Ureter (tissue), 1 donor: ENCODE results near the gene ELL.

- PRO-cap = no peak
Observed at GRCh38 chr19:18322131-18322774, 623 bp downstream of the LSM4 start.

DNA sequence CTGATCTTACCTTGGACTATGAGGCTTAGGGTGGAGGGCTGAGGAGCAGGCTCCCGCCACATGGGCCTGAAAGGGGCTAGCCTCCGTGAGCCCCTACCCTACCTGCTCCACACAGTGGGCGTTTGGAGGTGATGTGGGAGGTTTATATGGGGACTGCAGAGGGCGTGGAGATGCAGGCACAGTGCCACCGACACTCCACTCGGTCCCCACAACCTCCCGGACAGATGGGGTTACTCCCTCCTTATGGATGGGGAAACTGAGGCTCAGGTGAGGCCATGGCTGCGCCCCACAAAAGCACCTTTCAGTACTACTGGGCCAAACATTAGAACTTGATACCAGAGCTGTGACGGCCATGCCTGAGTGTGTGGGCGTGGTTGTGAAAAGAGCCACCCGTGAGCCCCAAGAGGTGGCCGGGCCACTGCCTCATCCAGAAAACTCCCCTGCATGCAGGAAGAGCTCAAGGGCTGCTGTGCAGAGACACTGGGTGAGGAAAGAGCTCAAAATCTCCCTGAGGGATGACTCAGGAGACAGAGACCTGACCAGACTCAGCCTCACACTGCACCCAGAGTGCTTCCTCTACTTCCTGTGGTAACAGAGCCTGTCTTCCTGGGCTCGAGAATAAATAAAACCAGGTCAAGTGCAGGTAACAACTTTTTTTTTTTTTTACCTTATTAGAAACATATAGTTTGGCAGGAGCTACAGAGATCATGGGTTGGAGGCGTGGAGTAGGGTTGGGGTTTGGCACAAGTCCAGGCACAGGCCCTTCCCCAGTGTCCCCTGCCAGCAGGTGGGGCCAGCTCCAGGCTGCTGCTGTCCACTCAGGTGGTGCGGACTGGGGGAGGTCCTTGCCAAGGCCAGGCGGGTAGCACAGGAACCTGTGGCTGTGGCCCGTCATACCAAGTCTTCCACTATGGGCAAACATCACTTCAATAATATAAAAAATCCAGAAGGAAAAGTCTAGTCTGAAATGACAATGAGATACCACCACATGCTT, 25.7 kb downstream of the ELL start:
- PRO-cap = no peak

- PRO-cap = no peak
Observed at GRCh38 chr19:18503960-18505394, 17.4 kb downstream of the ELL start.

- PRO-cap = unidirectional peak, minus-strand start at chr19:18522066
Observed at GRCh38 chr19:18521713-18522915, at the start of gene ELL. Gene ELL, minus strand, starts transcription at chr19:18522070.

DNA sequence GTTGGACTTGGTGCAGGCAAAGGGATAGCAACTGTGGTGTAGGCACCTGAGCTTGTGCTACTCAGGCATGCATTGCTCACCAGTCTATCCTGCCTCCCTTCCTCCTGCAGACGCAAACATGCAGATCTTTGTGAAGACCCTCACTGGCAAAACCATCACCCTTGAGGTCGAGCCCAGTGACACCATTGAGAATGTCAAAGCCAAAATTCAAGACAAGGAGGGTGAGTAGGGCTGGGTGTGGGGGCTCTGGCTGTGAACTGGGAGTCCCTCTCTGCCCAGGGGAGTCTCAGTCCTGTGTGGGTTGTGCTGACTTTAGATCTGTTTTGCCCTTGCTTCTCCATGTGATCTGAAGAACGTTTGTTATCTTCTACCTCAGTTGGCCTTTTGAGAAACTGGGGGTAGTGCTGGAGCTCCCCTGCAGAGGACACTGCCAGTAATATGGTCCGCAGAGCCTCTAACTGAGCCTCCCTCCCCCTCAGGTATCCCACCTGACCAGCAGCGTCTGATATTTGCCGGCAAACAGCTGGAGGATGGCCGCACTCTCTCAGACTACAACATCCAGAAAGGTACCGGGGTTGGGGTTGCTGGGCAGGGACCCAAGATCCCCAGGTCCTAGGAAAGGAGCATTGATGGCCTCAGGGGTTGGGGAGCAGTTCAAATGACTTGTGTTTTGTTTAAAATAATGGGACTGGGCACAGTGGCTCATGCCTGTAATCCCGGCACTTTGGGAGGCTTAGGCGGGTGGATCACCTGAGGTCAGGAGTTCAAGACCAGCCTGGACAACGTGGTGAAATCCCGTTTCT, 1.7 kb downstream of the UBA52 start:
- PRO-cap = no peak

DNA sequence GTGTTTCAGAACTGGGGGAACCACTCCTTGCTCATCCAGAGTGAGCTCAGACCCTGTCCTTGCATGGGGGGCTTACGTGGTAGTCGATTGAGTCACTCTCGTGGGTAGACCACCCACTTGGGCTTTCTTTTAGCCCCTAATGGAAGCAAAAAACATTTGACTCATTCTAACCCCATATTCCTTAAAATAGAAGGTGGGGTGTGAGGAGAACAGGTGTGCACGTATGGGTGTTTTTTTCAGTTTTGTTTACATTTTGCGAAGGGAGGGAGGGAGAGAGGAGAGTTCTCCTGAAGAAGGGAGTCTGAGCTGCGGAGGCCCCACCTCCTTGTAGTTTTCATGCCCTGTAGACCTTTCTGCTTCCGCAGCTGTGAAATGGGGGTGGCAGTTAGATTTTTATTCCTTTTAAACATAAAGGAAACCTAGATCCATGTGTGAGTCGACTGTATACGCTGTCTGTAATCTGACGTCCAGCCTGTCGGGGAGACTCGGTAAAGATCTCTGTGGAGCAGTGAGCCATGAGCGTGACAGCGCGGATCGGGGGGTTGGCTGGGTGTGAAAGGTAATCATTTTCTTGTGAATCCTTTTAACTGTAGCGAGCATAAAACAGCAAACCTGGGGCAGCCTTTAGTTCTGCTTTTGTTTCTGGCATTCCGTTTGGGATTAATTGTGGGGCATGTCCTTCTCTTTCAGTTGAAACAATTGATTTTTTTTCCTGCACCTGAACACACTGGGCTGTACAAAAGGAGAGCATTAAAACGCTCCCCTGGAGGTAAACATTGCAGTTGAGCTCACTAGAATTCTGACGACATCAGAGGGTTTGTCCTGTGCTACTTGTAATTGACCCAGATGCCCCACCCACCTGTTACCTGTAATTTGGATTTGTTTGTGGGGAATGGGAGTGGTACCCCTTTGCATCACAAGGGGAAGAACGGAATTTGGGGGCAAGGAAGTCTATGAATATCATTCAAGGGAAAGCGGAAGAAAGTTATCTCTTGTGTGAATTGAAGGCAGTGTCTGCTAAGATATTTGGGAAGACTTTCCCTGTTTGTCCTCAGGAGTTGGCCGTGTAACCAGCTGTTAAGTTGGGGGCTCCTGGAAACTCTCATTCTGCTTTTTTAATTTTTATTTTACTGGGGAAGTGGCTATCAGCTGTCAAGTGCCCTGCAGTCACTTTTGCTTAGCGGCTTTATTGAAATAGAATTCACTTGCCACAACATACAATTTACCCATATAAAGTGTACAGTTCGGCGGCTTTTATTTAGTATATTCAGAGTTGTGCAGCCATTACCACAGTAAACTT, 2.4 kb downstream of the UPF1 start:
- PRO-cap = no peak

DNA sequence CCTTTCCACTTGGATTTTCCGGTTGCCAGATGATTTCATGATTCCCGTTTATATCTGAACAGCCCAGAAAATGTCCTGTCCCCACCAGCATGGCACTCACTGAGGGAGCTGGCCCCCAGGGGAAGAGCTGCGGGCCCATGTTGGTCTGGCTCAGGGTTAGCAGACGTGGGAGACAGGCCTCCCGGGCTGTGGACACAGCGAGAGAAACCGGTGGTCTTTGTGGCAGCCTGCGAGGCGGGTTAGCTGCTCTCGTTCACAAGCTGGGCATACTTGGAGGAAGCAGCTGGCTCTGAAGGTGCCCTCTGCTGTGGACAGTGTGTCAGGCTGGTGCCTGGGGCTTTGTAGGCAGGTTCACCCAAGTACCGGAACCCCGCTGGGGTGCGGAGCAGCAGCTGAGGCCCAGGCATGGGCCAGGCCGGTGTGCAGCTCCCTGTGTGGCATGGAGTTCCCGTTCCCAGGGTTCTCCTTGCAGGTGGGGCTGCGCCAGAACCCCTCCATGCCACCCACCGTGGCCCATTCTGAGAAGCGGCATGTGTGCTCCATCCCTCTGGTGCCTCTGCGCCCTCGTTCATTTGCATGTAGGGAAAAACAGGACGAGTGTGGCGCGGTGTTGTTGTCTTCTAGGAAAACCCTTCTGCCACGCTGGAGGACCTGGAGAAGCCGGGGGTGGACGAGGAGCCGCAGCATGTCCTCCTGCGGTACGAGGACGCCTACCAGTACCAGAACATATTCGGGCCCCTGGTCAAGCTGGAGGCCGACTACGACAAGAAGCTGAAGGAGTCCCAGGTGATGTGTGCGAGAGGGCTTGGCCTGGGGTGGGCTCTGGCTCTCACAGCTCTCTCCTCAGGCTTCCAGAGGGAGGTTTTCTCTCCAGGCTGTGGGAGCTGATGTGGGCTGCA, 20.0 kb downstream of the UPF1 start:
- PRO-cap = no peak

- PRO-cap = no peak
Observed at GRCh38 chr19:18904667-18905303, 8.8 kb upstream of the CERS1 start.

GRCh38 chr19:18939860-18940689, 942 bp downstream of the HOMER3 start:
- PRO-cap = bidirectional peak, plus-strand start at chr19:18940330, minus-strand start at chr19:18940304

- PRO-cap = no peak
Observed at GRCh38 chr19:19039862-19040420, 6.5 kb downstream of the ARMC6 start.

DNA sequence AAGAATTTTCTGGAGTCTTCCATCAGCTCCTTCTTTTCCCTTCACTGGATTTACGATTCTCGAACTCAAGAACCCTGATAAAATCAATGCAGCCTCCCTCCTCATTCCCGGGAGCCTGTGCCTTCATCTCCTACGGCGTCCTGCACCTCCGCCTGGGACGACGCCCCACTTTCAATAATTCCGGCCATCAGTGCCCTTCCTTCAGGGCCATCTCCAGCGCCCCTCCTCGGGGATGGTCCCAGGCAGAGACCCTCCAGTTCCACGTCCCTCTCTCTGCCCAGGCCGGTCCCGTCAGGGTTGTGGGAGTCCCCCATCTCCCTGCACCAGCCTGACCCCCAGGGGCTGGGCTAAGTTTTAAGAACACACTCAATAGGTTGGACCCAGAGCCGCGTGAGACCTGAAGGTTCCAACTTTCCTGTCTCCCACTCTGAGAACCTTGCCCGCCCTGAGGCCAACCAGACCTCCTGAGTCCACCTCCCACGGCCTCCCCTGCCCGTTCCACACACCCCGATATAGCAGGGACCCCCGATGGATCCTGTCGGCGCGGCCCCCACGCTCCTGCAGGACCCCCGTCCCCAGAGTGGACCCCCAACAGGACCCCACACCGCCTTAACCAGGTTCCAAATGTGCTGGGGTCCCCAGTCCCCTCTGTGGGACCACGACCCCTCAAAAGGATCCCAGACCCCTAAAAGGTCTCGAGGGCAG, 649 bp downstream of the TMEM161A start:
- PRO-cap = no peak

DNA sequence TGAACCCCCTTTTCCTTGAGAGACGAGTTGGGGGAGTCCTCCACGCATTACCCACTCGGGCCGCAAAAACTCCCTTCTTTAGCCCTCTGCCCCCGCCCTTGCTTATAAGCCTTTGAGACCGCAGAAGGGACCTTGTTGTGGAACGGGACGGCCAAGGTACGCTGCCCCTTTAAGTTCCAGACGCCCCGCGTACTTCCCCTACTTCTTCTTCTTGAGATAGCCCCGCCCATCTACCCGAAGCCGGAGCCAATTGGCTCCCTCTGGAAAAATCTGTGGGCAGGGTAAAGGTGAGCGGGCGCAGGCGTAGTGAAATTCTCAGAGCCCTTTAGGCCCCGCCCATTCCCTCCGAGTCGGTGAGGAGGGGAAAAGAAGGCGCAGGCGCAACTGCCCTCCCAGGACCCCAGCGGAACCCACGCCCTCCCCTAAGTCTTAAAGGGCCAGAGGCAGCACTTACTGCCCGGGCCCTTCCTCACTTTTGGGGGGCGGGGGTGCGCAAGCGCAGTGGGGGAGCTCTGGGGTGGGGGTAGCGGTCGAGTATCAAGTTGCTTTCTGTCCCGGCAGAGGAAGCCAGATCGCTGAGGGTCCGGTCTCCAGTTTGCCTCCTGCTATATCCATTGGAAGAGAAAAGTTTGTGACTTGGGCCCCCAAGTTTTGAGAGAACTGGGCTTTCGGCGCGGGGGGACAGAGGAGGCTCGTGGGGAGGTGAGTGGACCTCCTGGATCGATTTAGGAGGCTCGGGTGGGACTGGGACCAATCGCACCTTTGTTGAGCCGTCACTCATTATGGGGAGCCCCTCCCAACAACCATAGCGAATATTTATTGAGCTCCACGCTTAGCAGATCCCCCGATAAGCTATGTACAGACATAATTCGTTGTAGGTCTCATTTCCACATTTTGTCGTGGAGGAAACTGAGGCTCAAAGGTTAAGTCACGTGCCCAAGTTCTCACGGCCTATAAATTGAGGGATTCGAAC, 627 bp downstream of the RFXANK start:
- PRO-cap = bidirectional peak, plus-strand start at position 554 of the sequence, minus-strand start at position 195 of the sequence

DNA sequence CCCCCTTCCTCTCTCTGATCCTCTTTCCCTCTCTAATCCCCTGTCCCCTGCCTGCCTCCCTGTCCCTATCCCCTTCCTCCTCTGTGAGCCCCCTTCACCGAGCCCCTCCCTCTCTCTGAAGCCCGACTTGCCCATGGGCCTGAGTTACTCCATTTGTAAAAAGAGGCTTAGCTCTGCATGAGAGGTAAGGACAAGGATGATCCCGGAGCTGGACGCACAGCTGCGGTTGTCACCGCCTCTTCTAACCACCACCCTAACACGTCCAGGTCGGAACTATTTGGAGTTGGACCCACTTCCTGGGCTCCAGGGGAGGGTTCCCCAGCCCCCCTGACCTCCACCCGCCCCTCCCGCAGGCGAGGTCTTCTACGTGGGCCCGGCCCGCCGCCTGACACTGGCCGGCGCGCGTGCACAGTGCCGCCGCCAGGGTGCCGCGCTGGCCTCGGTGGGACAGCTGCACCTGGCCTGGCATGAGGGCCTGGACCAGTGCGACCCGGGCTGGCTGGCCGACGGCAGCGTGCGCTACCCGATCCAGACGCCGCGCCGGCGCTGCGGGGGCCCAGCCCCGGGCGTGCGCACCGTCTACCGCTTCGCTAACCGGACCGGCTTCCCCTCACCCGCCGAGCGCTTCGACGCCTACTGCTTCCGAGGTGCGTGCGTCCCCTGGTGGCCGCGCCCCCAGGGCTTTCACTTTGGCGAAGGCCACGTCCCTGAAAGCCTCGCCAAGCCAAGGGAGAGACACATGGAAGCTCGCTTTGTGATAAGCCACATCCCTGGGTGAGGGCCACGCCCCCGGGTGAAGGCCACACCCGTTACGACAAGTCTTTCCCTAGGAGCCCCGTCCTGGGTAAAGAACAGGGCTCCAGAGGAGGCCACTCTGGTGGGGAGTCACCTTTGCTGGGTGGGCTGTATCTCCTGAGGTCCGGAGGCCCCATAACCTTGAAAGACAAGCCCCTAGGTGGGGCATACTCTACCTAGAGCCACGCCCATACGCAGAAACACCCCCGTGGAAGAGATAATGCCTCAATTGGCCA, 13.2 kb downstream of the NCAN start:
- PRO-cap = no peak

DNA sequence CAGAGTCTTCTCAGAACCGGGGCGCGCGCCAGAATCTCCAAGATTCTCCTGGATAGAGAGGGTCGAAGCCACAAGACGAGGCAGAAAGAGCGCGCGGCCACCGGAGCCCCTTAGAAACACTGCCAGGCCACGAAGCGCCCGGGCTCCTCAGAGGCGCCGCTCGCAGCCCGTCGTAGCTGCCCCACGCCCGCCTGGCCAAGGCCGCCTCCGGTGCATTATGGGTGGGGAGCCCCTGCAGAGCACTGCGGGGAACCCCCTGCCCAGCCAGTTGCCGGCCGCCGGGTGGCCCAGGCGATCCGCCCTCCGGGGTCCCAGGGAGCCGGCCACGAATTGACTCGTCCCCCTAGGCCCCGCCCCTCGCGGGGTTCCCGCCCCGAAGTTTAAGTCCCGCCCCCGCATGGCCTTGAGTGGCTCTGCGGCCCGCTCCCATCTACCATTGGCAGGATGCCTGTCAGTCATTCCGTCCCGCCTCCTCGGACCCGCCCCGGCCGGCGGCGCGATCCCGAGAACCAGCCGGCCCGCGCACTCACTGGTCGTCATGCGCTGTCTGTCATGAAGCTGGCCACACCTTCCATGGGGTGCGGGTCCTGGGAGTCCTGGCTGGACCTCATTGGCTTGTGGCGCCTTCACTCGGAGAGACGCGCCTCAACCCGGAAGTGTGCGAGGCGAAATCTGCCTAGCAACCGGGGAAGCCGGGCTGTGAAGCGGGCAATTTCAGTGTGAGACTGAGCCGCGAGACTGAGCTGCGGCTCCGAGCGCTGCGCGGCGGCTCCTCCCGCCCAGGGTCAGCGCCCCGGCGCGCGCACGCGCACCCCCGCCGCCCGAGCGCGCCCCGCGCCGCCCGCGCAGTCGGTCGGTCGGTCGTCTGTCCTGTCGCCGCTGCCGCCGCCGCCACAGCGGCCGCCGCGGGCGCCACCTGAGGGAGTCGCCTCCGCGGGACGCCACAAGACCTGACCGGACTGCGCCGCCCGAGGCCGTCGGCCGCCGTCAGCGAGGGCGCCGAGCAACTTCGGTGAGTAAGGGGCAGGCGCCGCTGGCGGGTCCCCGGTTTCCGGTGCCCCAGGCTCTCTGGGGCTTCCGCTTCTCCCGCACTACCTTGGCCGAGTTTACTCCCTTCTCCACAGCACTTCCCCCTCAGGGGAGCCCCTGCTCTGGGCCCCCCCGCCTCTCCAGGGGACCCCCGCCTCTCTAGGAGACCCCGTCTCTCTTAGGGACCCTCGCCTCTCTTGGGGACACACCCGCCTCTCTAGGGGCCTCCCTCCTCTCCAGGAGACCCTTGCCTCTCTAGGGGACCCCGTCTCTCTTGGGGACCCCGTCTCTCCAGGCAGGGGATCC, 19.9 kb upstream of the GATAD2A start:
- PRO-cap = bidirectional peak, plus-strand start at position 337 of the sequence, minus-strand start at position 200 of the sequence

GRCh38 chr19:19403045-19403917, 2.2 kb upstream of the GATAD2A start:
- PRO-cap = no peak

GRCh38 chr19:19461785-19462875, 53.2 kb downstream of the TSSK6 start:
- PRO-cap = no peak

DNA sequence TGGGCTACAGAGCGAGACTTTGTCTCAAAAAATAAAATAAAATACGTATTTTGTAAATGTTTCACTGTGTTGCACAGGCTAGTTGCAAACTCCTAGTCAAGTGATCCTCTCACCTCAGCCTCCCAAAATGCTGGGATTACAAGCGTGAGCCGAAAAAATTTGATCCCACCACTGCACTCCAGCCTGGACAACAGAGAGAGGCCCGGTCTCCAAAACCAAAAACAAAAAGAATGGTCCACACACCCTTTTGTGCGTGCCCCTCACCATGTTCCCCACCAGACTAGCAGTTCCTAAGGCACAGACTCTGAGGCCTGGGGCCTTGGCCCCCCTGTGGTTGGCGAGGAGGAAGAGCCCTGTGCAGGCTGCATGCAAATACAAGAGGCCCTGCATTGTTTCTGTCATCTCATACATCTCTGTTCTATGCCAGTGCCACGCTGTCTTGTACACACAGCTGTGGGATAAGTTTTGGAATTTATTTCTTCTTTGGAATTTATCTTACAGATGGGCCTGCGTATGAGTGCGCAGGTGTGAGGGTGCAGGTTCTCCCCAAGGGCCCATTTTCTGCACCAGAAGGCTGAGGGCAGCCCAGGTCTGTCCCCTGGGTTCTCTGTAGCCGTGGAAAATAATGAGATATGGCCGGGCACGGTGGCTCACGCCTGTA, 4.7 kb upstream of the YJEFN3 start:
- PRO-cap = no peak

DNA sequence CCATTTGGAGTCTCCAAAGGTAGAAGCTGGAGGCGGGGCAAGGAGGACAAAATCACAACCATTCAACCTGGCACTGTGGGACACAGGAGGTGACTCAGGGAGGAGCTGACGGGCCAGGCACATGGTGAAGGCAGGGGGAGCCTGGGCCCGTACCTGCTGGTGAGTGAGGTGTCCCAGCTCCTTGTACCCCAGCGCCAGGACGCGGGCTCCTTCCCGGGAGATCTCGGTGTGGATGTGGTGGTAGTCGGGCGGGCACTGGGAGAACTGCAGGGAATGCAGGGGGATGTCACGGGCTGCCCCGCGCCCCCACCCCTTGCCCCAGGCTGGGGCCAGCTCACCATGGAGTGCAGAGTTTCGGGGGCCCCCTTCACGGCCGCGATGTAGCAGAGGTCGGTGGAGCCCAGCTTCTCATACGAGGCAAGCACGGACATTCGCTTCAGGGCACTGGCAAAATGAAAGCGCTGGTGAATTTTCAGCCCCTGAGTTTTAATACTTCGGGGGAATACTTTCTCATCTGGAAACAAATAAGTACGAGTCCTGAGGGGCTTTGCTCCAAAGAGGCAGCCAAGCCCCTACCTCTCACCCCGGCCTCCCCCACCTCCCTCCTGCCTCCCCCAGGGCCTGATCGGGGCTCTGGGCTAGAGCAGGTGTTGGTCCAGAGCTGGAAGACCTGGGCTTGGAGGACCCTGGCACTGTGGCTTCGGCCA, 9.7 kb downstream of the ATP13A1 start:
- PRO-cap = no peak

GRCh38 chr19:19655177-19655734, 8.2 kb downstream of the ATP13A1 start:
- PRO-cap = no peak

GRCh38 chr19:19657273-19657915, 6.1 kb downstream of the ATP13A1 start:
- PRO-cap = no peak